HTERT-HM (cell line): Measurements from ENCODE around the genes ZNF266, ZNF562 and ICAM1.

DNA sequence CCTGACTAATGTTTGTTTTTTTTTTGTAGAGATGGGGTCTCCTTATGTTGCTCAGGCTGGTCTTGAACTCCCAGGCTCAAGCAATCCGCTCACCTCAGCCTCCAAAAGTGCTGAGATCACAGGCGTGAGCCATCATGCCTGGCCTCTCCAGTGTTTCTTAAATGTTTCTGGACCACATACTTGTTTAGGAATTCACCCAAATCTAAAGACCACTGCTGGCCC is 10.7 kb downstream of the NFILZ start:
- RRBS = no CpG with 5 or more reads among the region's 2 CpGs

- RRBS = no CpG with 5 or more reads among the region's 5 CpGs
These were observed 36.5 kb upstream of the OR1M1 start for GRCh38 chr19:9050294-9050876.

GRCh38 chr19:9434805-9436169 is at the start of gene ZNF266:
ZNF266 (minus strand) TSS chr19:9435573.
- RRBS = 1% methylated on average over 16 of the region's 68 CpGs

- RRBS = 2% methylated on average over 15 of the region's 31 CpGs
These were observed at the start of gene ZNF562 for GRCh38 chr19:9674764-9675283. ZNF562 (minus strand) TSS chr19:9675100.

DNA sequence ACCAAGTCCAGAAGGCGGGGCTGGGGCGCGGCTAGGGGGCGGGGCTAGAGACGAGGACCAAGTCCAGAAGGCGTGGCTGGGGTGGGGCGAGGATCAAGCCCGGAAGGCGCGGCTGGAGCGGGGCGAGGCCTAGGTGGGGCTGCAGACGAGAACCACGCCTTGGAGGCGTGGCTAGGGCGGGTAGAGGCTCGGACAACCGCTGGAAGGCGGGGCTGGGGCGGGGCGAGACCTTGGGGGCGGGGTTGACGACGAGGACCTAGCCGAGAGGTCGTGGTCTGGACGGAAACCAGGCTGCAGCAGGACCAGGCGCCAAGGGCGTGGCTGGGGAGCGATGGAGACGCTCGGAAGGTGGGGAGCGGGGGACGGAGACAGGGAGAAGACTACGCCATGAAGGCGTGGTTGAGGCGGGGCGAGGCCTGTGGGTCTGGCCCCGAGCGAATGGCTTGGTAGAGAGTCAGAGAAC is 534 bp upstream of the FBXL12 start:
- RRBS = no CpG with 5 or more reads among the region's 40 CpGs

DNA sequence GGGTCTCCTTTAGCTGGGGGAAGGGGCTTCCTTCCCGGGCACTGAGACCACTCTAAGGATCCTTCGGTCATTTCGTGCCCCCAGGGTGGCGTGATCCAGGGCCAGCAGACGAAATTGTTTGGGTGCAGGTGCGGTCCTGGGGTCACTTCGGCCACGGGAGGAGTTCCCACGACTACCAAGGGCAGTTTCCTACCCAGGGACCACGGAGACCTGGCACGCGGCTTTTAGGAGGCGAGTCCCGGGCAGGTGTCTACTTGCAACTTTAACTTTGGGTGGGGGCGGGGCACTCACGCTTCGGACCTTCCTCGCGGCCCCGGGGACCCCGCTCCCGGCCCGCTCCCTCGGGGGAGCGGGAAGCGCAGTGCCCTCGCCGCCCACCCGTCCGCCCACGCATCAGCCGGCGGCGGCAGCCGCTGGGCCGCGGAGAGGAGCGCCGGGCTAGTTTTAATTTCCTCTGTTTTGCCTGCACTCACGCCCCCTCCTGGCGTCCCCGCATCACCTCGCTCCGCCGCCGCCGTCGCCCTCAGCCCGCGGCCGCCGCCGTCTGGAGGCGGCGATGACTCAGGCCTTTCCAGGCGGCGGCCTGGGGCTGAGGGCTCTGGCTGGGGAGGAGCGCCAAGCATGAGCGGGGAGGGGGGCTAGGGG is 21.8 kb downstream of the OLFM2 start:
- RRBS = 2% methylated on average over 24 of the region's 59 CpGs

GRCh38 chr19:10009262-10009541 is 1.1 kb downstream of the COL5A3 start:
- RRBS = no CpG with 5 or more reads among the region's 18 CpGs

DNA sequence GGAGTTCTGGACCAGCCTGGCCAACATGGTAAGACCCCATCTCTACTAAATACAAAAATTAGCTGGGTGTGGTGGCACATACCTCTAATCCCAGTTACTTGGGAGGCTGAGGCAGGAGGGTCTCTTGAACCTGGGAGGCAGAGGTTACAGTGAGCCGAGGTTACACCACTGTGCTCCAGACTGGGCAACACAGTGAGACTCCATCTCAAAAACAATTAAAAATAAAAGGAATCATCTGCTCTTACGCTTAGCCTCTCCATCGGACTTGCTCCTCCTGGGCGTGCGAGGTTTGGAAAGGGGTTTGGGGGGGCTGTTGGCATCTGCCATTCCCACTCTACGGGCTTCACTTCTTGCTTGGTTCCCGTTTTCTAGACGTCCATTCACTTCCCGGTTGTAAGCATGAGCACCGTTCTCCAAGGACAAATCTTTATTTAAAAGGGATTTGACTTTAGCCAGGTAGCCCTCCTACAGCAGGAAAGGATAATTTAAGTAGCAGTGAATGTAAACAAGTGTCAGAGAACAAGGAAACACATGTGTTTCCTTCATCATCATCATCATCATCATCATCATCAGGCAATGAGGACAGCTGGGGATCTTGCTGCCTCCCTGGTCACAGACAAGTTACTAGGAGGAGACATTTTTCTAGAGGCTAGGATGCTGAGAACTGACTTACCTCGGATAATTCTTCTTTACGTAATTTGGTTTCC is 14.5 kb downstream of the DNMT1 start:
- RRBS = no CpG with 5 or more reads among the region's 12 CpGs

- RRBS = 4% methylated on average over 25 of the region's 54 CpGs
These were observed at the start of gene ICAM1 for GRCh38 chr19:10270610-10271472. ICAM1 (plus strand) TSS chr19:10271120.

DNA sequence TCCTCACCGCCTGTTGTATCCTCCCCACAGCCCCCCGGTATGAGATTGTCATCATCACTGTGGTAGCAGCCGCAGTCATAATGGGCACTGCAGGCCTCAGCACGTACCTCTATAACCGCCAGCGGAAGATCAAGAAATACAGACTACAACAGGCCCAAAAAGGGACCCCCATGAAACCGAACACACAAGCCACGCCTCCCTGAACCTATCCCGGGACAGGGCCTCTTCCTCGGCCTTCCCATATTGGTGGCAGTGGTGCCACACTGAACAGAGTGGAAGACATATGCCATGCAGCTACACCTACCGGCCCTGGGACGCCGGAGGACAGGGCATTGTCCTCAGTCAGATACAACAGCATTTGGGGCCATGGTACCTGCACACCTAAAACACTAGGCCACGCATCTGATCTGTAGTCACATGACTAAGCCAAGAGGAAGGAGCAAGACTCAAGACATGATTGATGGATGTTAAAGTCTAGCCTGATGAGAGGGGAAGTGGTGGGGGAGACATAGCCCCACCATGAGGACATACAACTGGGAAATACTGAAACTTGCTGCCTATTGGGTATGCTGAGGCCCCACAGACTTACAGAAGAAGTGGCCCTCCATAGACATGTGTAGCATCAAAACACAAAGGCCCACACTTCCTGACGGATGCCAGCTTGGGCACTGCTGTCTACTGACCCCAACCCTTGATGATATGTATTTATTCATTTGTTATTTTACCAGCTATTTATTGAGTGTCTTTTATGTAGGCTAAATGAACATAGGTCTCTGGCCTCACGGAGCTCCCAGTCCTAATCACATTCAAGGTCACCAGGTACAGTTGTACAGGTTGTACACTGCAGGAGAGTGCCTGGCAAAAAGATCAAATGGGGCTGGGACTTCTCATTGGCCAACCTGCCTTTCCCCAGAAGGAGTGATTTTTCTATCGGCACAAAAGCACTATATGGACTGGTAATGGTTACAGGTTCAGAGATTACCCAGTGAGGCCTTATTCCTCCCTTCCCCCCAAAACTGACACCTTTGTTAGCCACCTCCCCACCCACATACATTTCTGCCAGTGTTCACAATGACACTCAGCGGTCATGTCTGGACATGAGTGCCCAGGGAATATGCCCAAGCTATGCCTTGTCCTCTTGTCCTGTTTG is 1.3 kb upstream of the ICAM4 start:
- RRBS = 86% methylated on average over 5 of the region's 18 CpGs

DNA sequence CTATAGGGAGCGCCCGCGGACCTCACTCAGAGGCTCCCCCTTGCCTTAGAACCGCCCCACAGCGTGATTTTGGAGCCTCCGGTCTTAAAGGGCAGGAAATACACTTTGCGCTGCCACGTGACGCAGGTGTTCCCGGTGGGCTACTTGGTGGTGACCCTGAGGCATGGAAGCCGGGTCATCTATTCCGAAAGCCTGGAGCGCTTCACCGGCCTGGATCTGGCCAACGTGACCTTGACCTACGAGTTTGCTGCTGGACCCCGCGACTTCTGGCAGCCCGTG is 671 bp downstream of the ICAM4 start:
- RRBS = 65% methylated on average over 5 of the region's 19 CpGs

GRCh38 chr19:10390606-10391736 is 10.6 kb upstream of the TYK2 start:
- RRBS = no CpG with 5 or more reads among the region's 25 CpGs

- RRBS = no CpG with 5 or more reads among the region's 13 CpGs
These were observed 2.1 kb upstream of the CDC37 start for GRCh38 chr19:10405463-10405879.

DNA sequence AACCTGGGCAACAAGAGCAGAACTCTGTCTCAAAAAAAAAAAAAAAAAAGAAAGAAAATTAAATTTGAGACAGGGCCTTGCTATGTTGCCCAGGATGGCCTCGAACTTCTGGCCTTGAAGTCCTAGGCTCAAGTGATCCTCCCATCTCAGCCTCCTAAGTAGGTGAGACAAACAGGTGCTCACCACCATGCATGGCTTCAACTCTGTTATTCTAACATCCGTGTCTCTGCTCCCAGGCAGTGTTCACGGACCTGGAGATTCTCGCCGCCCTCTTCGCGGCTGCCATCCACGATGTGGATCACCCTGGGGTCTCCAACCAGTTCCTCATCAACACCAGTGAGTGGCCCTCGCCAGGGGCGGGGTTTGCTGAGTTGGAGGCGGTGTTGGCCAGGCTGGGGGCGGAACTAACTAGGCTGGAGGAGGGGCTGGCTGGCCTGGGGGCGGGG is 40.5 kb downstream of the PDE4A start:
- RRBS = no CpG with 5 or more reads among the region's 13 CpGs

- RRBS = no CpG with 5 or more reads among the region's 13 CpGs
These were observed 876 bp upstream of the KRI1 start for GRCh38 chr19:10566550-10567221.

GRCh38 chr19:10654518-10655218 is 522 bp downstream of the ILF3 start:
- RRBS = 0% methylated on average over 5 of the region's 73 CpGs

- RRBS = no CpG with 5 or more reads among the region's 32 CpGs
These were observed 13.8 kb upstream of the QTRT1 start for GRCh38 chr19:10687242-10687974.

DNA sequence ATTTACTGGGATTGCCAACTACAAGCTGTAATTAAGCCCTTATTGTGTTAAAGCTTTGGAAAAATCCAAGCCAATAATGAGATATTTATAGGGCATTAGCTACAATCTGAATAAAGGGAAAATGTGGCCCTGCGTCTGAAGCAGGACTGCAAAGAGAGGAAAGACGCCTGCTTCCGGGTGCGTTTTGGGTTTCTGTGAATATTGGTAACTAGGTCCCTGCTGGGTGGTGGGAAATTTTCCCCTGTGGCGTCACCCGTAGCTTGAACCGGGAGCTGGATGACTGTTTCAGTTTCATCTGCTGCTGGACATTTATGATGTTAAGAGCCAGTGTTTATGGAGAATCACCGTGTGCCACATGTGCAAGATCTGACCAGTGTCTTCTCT is 10.0 kb downstream of the DNM2 start:
- RRBS = 91% methylated on average over 5 of the region's 8 CpGs

DNA sequence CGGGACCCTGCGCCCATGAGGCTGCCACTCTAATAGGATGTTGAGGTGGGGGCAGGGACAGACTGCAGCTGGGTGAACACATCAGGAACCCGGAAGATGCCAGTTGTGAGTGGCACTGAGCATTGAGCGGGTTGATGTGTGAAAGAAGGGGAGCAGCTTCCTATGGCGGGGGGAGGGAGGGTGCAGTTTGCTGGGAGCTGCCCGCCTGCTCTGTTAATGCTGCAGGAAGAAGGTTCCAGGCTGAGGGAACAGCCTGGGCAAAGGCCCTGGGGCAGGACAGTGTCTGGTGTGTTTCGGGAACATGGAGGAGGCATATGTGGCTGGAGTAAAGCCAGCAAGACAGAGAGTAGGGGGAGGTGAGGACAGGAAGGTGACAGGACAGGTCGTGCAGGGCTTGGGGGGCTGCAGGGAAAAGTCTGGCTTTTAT is 29.8 kb downstream of the DNM2 start:
- RRBS = no CpG with 5 or more reads among the region's 8 CpGs

GRCh38 chr19:10761544-10762219 is 43.8 kb downstream of the DNM2 start:
- RRBS = no CpG with 5 or more reads among the region's 16 CpGs